ENCODE results near the genes DDR1, AIF1, CSNK2B and ABHD16A.

- RRBS: 3% methylated on average over 32 of the region's 92 CpGs
Measured at GRCh38 chr6:30883655-30884743, at the start of gene DDR1. Gene DDR1 (plus strand): TSS chr6:30884519.

DNA sequence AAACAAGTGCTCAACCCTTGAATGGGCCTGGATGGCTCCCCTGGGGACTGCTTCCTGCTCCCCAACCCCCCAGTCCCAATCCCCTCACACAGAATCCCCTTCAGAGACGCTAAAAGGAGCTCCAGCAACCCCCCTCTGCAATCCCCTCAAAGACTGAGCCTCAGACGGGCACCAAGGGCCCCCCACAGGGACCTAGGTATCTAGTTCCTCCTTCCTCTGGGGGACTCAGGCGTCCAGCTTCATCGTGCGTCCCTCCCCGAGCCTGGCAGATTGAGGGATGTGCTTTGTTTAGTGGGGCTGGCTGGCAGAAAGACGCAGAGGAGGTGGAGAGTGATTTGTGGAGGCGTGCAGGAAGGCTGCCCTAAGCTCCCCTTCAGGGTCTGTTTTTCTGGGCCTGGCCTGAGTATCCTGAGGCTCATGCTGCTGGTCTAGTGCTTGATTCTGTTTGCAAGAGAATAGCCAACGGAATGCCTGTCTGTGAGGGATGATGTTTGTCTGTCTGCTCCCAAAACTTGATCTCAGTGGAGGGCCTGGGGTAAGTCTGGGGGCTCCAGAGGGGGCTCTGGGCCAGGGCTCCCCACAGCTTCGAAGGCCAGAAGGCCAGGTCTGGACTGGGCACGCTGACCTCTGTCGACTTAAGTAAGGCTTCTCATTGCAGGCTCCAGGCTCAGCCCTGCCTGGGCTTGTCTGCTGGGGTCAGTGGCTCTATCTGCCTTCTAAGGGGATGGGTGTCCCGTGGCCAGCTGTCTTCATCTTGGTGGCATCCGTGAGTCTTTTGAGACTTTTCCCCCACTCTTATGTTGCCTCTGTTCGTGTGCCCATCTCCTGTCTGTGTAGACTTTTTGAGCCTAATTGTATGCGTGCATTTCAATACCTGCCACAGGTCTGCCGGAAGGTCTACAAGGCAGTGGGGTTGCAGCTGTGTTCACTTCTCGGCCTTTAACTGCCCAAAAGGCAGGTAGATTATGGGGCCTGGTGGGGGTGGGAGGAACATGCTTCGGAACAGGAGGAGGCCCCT lies 1.9 kb upstream of the POU5F1 start:
- RRBS: no CpG with 5 or more reads among the region's 19 CpGs

DNA sequence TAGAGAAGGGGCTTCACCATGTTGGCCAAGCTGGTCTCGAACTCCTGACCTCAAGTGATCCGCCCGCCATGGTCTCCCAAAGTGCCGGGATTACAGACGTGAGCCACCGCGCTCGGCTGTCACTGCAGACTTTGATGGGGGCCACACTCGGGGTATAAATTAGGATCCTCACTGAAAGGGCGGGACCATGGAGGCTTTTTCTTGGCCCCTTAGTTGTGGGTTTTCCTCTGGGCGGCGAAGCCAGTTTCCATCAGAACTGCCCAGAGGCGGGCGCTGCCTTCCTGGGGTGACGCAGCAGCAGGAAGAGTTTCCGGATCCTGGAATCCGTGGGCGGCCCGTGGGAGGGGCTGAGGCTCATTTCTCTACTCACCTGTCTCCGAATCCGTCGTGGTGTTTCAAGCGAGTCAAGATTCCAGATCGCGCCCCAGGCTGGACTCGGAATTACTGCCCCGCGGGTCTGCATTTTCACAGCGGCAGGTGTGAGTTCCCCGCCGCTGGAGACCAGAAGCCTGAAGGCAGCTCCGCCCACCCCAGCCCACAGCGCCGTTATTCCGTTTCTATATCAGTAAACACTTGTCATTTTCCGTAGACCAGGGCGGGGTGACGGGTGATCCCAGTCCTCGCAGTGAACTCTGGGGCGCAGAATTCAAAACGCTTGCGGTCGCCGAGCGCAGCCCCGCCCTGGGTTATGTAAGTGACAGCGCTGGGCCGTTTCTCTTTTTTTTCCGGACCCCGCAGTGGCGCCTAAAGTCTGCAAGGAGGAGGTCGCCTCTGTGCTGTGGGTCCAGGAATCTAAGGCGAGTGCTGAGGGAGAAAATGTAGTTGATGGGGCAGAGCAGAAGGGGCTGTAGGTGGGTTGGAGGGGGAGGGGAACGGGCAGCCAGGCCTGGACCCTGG lies 27.2 kb upstream of the POU5F1 start:
- RRBS: no CpG with 5 or more reads among the region's 54 CpGs

DNA sequence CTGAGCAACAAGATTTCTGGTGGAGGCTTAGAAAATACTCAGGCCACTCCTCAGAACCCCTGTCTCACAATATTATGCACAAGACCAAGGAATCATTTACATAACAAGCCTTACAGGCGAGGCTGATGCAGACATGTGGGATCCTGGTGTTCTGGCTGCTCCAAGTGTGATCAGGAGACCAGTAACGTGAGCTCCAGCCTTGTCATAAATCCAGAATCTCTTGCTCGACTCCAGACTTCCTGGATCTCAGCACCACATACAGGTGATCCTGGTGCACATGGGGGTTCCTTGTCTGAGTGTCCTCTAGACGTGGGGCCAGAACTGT lies 5.3 kb downstream of the HLA-C start:
- RRBS: no CpG with 5 or more reads among the region's 4 CpGs

- RRBS: no CpG with 5 or more reads among the region's 13 CpGs
Measured at GRCh38 chr6:31268569-31269408, 3.1 kb downstream of the HLA-C start.

DNA sequence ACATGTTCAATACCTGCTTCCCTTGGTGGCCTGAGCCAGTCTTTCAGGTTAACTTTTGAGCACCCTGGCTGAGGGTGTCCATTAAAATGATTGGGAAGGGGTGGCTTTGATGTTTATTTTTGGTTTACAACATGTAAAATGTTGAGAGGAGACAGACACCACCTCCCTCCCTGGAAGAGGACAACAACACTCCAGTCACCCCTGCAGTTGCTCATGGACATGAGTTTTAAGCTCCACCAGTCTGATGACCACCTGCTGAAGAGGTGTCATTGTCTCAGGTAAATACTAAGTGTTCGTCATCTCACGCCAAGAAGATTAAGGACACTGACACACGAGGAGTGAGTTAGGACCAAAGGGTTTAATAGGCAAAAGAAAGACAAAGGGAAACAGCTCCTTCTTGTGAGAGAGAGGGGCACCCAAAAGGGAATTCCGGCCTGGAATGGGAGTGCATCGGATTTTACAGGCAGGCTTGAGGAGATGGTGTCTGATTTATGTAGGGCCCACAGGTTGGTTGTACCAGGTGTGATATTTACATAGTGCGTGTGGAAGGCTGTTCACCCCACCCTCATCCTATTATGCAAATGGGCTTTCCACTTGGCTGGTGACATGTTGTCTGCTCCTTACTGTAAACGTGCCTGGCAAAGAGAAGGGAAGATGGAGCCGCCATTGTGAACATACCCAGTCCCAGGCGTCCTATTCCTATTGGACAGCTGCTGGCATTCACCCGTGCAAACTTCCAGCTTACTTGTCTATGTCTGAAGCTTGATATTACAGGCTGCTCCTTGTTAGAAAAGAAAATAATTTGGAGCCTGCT lies 6.6 kb downstream of the HLA-B start:
- RRBS: no CpG with 5 or more reads among the region's 10 CpGs

DNA sequence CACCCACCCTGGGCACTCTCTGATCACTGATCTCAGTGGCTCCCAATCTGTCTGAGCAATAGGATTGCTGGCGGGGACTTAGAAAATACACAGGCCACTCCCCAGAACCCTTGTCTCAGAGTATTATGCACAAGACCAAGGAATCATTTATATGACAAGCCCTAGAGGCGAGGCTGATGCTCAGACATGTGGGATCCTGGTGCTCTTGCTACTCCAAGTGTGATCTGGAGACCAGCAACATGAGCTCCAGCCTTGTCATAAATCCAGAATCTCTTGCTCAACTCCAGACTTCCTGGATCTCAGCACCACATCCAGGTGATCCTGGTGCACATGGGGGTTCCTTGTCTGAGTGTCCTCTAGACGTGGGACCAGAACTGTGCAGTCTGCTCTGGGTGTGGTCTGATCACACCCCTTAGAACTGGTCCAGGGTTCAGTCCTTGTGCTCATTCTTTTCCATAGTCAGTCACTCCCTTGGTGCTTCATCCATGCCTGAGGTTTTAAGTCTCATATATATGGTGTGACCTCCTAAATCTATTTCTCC lies 5.3 kb downstream of the HLA-B start:
- RRBS: no CpG with 5 or more reads among the region's 3 CpGs

- RRBS: no CpG with 5 or more reads among the region's 16 CpGs
Measured at GRCh38 chr6:31355076-31356029, 1.6 kb downstream of the HLA-B start.

- RRBS: no CpG with 5 or more reads among the region's 14 CpGs
Measured at GRCh38 chr6:31379575-31380322, 22.8 kb upstream of the HLA-B start.

DNA sequence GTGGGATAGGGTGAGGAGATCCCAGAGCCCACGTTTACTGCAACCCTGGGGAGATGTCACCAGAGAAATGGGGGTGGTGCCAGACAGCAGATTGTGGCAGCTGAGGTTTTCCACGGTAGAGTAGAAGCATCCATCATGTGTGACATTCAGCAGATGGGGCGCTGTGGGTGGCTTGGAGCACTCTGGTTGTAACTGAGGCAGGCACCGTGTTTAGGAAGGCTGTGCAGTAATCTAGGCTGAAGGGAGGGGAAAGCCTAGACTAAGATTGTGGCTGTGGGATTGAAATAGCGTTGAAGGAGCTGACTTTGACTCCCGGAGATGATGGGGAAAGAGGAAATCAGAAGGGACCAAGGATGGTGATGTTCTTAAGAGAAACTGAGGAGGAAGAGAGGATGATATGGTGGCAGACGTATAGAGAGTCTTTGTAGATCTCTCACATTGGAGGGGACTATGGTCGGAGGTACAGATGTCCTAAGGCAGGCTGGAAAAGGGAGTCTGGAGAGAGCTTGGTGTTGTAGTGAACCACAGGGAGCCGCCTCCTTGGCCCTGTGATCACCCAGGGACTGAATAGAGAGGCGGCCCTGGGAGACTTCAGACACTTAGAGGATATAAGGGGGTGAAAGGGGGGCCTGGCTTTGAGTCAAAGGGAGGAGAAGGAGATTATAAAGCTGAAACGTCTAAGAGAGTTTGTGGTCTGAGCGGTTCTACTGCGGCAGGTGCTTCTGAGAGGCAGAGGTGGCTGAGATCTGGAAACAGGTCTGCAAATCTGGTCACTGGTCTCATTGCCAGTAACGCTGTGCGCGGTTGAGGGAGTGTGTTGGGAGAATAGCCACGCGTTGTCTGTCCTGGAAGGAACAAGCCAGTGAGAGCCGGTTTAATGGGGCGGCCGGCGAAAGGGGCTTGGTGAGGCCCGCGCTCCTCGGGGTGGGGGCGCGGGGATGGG lies 777 bp upstream of the MICA start:
- RRBS: 0% methylated on average over 2 of the region's 27 CpGs

DNA sequence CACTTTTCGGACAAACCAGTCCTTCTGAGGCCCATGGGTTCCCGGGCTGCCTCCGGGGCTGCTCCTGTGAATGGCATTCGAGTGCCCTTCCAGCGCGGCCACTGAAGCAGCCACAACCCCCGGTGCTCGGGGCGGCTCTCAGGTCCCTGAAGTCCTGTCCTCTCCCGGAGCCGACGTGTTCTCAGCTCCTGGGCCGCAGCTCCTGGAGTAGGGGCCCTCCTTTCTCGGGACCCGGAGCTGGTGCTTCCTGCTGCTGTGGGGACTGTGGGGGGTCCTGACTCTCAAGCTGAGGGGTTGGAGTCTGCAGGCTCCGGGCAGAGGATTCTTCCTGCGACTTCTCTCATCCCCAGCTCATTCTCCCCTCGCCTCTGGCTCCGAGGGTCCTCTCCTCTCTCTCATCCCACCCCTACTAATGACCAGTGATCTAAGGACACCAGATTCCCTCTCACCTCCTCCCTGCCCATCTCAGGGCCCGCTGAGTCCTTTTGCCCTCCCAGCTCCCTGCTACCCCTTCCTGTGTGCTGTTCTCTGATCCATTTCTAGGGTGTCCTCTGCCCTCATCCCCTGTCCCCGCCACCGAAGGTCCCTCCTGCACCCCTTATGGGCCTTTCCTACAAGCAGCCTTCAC lies 684 bp downstream of the MICA start:
- RRBS: 3% methylated on average over 2 of the region's 22 CpGs

DNA sequence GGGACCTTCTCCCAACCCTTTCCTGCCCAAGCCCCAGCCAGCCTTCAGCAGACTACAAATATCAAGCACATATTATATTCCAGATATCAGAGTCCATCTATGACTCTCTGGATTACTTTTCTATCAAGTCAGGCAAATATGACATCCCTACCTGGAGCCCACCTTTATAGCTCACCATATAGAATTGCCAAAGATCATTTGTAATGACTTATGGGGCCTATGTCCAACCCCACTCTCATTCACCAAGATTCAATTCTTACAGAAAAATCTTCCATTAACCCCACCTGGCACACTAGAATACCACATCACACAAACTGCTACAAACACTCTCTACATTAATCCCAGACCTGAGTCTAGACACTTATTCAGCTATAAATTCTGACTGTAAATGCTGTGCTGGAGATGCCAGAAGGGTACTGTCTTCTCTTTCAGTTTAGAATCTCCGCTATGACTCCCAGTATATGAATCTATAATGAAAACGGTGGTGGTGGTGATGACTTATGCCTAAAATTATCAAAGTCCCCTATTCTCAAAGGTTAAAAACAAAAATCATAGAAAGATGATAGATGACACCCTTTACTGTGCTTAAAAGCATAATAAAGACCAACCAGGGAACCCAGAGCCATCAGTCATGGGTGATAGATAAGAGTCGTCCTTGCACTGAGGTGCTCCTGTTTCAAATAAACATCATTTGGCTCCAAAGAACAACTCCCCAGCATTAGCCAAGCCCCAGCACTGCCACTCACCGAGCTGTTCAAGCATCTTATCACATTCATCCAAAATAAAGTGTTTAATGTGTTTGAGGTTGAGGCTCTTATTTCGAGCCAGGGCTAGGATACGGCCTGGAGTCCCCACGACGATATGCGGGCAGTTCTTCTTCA lies 5.8 kb downstream of the DDX39B start:
- RRBS: no CpG with 5 or more reads among the region's 9 CpGs

GRCh38 chr6:31539071-31539349 lies 2.8 kb downstream of the DDX39B start:
- RRBS: no CpG with 5 or more reads among the region's 1 CpG

- RRBS: no CpG with 5 or more reads among the region's 6 CpGs
Measured at GRCh38 chr6:31539350-31540018, 2.3 kb downstream of the DDX39B start.

DNA sequence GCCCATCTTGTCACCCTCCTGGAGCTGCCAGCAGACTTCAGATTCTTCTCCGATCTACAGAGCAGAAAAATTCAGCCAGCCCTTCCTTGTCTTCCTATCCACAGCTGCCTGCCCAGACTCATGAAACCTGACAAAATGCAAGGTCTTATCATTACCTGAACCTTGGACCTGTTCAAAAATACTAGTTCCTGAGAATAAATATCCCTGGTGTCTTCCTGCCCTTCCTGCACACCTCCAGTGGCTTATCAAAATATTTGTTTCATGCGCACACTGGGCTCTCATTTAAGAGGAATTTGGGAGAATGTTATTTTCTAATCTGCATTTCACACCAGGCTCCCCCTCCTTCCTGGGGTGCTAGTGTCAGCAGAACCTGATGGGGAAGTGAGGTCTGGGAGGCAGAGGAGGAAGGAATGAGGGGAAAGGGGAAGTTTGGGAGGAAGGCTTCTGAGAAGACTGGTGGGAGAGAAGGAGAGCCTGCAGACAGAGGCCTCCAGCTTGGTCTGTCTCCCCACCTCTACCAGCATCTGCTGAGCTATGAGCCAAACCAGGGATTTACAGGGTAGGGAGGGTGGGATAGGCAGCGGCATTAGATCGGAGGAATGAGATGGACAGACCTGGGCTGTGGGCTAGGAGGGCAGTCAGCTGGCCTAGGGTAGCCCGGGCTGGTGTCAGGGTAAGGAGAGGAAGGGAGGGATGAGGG lies at the start of gene AIF1:
AIF1 (plus strand) TSS at position 439 of the 700 bp plus-strand sequence.
- RRBS: no CpG with 5 or more reads among the region's 5 CpGs

GRCh38 chr6:31652763-31652888 lies 165 bp upstream of the BAG6 start:
- RRBS: no CpG with 5 or more reads among the region's 4 CpGs

- RRBS: 5% methylated on average over 18 of the region's 37 CpGs
Measured at GRCh38 chr6:31665994-31666545, at the start of gene CSNK2B. Gene CSNK2B (plus strand): TSS chr6:31666080.

- RRBS: no CpG with 5 or more reads among the region's 10 CpGs
Measured at GRCh38 chr6:31666623-31667121, 792 bp downstream of the CSNK2B start.

DNA sequence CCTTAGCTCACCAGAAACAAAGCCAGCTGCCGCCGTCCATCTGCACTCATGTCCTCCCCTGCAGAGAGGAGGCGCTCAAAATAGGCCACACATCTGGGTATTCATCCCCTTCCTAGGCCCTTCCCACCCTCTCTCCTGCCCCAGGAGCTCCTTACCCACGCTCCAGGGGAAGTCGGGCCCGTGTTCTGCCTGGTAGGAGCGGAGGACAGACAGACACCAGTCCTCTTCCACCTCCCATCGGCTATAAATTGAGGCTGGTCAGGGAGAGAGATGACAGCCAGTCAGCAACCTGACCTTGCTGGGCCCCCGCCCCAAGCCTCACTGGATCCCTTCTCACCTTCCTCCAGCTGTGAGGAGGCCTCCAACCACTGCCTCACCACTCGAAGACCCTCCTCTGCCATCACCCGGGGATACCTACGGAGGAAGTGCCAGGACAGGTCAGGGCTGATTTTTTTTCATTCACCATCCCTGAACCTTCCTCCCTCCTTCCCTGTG lies 6.7 kb upstream of the LY6G5C start:
- RRBS: no CpG with 5 or more reads among the region's 12 CpGs

GRCh38 chr6:31702458-31703514 lies at the start of gene ABHD16A:
Gene ABHD16A (minus strand): TSS chr6:31703324.
- RRBS: 3% methylated on average over 18 of the region's 56 CpGs

Data from epidermal melanocyte (primary cell).